OVCAR3 (cell line): ENCODE measurements around a stretch of chr12.

GRCh38 chr12:14693-15206 lies 51.8 kb upstream of the IQSEC3 start:
- RRBS, result no CpG with 5 or more reads among the region's 17 CpGs

- RRBS, result no CpG with 5 or more reads among the region's 7 CpGs
Observed at GRCh38 chr12:210850-211490, 3.0 kb downstream of the SLC6A12 start.

DNA sequence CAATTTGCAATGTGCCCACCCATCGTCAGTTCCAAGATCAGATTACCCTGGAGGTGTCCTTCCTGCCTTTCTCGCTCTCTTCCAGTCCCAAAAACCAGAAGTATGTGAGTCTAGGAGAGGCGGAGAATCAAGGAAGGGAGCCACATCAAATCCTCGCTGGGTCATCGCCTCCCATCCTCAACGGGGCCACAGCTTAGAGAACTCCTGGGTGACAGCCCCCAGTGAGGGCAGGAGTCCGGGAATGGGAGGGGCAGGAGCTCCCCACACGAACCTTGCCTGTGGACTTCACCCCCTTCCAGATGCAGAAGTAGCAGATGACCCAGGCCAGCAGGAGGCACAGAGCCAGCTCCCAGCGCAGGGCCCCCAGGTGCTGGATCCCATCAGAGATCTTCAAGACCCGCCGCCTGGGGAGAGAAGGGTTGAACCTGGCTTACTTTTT lies 22.9 kb upstream of the SLC6A12 start:
- RRBS, result no CpG with 5 or more reads among the region's 11 CpGs

DNA sequence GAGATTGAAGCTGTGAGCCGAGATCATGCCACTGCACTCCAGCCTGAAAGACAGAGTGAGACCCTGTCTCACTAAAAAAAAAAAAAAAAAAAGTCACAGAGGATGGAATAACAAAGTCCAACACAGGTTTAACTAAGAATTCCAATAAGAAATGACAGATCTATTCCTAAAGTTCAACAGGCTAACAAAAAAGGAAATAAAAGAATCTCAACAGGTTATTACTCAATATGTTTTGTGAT lies 52.9 kb downstream of the KDM5A start:
- RRBS, result no CpG with 5 or more reads among the region's 1 CpG

DNA sequence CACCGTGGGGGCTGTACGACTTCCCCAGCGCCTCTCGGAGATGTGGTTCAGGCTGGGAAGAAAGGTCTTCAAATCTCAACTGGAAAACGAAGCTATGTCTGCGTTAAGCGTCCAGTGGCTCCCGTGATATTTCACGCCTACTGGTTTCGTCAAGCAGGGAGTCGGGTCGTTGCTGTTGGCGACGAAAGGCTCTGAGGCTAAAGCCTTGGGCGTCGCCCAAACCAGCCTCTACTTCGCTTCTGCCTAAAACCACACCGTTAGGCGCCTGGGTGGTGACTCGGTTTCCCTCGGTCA lies 342 bp upstream of the B4GALNT3 start:
- RRBS, result no CpG with 5 or more reads among the region's 21 CpGs

DNA sequence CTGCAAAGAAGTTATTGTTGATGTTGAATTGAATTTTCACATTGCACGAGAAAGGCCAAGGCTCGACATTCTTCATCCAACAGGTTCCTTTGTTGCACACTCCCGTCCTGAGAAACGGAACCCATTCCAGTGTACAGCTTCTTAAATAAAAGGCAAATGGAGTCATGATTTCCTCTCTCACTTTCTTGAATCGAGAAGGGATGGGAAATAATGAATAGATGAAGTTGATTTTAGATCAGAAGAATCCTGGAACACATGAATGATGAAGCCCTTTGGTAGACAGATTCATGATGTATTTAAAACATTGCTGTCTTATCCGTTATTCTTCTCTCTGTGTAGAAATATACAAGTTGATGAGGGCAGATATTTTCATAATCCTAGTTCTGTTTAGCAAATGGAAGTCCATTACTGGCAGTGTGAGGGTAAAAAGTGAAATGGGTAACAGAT lies 17.7 kb downstream of the B4GALNT3 start:
- RRBS, result no CpG with 5 or more reads among the region's 6 CpGs

- RRBS, result no CpG with 5 or more reads among the region's 7 CpGs
Observed at GRCh38 chr12:568074-568764, 95.0 kb downstream of the NINJ2 start.

- RRBS, result no CpG with 5 or more reads among the region's 10 CpGs
Observed at GRCh38 chr12:614694-615056, 48.6 kb downstream of the NINJ2 start.

DNA sequence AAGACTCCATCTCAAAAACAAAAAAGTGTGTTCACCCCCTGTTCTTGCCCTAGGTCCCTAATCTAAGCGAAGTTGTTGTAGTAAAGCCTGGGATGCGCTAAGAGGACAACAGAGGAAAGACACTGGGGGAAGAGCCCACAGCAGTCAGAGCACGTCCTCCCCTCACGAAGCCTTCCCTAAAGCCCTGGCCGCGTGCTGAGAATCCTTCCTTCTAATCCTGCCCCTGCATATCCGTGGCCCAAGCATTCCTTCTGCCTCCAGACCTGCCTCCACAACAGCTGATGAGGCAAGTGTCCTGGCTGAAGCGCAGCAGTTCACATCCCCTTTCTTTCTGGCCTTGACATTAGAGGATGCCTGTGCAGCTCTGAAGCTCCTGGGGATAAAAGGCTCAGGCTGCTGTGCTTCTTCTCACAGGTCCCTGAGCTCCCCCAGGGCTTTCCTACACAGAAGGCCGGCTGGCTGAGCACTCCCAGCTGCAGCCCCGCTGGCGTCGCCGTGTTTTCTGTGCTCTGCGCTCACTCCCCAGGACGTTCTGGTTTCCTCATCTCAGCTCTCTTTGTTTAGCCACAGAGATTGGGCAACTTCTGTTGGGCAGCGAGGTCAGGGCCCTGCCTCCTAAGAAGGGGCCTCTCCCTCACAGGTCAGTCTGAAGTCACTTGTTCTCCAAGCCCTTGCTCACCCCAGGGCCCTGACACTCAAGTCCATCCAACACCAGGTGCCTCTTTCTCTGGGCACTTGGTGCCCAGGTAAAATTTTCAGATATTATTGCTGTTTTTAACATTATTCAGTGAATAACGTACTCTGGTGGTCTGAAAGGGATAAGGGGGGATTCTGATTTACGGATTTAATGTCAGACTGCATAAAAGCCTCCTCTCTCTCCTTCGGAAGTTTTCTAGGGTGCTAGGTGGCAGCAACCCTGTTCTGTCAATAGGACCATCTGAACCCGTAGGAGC lies 45.8 kb downstream of the NINJ2 start:
- RRBS, result no CpG with 5 or more reads among the region's 20 CpGs

DNA sequence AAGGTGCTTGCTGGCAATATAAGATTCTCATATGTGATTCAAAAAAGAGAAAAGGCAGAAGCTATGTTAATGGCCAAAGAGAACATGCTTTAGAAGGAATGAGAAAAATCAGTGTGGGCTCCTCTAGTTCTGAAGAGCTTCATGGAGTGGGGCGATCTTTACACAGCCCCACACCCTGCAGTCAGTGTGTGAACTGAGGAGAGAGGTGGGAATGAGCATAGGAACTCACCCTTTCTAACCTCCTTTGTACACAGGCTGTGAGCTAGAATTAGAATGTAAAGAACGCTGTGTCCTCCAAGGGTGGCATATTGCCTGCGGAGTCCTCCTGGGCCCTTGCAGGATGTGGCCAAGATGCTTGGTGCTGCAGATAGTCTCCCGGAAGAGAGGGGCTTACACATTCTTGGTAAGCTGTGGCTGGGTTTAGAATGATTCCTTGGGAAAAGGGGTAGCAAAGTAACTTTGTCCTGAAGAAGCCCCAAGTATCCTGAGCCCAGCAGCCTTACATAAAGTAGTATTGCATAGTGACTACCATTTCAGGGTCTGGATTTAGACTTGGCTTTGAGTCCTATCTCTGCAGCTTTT lies 43.9 kb downstream of the NINJ2 start:
- RRBS, result no CpG with 5 or more reads among the region's 4 CpGs

DNA sequence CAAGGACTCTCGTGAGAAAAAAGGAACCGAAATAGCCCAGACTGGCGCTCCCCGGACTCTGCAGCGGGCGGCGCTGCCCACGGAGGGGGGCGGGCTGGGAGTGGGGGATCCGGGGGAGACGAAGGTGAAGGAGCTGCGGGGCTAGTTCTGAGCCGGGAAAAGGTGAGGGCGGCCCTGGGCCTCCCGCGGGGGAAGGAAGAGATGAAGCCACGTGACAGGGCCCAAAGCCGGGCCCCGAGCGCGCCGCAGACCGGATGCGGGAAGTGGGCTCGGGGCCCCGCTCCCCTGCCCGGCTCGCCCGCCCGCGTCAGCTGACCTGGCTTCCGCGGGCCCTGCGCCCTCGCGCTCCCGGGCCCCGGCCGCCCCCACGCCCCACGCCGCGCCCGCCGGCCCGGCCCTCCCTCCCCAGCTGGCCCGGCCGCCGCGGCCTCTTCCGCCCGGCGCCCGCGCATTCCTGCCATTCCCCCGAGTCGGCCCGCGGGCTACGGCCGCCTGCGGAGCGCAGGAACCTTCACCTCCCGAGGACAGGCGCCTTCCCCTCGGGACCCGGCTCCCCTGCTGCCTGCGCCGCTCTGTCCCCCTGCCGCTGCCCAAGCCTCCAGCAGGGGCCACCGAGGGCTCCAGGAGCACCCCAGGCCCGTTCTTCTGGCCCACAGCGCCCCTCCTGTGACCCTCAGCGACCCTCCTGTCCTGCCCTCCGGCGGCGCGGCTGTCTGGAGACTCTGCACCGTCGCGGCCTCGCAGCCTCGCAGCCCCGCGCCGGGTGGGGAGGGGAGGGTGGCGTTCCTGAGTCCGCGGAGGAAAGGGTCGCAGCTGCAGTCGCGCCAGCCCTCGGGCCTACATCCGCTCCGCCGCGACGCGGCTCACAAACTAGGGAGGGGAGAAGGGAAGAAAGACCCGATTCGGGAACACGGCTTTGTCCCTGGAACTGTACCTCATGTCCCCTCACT lies 20.4 kb downstream of the NINJ2 start:
- RRBS, result 8% methylated on average over 54 of the region's 102 CpGs

GRCh38 chr12:754529-754809 lies 2.1 kb downstream of the WNK1 start:
- RRBS, result no CpG with 5 or more reads among the region's 5 CpGs

DNA sequence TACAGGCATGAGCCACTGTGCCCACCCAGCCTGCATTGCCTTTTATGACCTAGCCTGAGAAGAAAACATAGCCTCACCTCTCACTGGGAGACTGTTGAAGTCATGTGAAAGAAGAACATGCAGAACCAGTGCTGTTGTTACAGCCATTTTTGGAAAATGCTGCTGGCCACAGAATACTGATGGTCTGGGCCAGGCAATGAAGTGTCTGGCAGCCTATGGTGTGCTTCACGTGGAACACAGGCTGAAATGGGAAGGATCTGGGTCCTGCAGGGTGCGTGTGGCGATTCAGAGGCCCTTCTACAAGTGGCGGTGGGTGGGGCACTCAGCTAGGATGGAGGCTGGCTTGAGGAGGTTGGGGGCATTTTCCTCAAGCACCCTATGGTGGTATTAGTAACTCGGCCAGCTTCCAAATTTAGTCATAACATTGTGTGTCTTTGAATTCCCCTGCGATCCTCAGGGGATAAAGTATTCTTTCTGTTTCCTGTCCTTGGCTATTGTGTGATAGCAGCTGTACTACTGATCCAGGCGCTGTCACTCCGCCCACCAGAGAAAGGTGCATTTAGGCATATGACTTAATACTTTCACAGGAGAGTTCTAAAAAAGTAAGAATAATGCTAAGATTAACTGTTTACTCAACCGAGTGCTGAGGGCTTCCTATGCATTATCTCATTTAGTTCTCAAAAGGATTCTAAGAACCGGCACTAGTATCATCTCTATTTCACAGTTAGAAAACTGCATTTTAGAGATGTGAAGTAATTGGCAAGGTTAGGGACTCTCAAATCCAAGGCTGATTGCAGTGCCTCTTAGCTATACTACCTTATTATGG lies 9.2 kb upstream of the RAD52 start:
- RRBS, result no CpG with 5 or more reads among the region's 10 CpGs

DNA sequence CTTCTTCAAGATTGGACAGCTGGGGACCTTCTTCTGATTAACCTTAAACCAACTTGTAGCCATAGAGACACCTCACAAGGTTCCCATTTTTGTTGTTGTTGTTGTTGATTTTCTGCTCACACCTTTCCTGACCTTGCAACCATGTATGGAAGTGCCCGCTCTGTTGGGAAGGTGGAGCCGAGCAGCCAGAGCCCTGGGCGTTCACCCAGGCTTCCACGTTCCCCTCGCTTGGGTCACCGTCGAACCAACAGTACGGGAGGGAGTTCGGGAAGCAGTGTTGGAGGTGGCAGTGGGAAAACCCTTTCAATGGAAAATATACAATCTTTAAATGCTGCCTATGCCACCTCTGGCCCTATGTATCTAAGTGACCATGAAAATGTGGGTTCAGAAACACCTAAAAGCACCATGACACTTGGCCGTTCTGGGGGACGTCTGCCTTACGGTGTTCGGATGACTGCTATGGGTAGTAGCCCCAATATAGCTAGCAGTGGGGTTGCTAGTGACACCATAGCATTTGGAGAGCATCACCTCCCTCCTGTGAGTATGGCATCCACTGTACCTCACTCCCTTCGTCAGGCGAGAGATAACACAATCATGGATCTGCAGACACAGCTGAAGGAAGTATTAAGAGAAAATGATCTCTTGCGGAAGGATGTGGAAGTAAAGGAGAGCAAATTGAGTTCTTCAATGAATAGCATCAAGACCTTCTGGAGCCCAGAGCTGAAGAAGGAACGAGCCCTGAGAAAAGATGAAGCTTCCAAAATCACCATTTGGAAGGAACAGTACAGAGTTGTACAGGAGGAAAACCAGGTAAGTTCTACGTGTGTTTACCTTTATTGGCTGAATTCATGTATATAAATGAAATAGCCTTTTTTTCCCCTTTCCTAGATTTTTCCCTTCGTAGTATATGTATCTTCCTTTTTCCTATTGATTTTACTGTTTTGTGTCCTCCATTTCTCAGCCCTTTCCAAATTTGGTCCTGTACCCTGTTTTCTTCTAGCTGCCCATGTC lies 37.0 kb downstream of the ERC1 start:
- RRBS, result no CpG with 5 or more reads among the region's 19 CpGs

- RRBS, result no CpG with 5 or more reads among the region's 3 CpGs
Observed at GRCh38 chr12:1122781-1123215, 131.8 kb downstream of the ERC1 start.

- RRBS, result no CpG with 5 or more reads among the region's 2 CpGs
Observed at GRCh38 chr12:1129778-1129977, 138.7 kb downstream of the ERC1 start.

GRCh38 chr12:1347999-1348269 lies 246.4 kb downstream of the FBXL14 start:
- RRBS, result no CpG with 5 or more reads among the region's 3 CpGs

- RRBS, result no CpG with 5 or more reads among the region's 5 CpGs
Observed at GRCh38 chr12:1350187-1350941, 244.0 kb downstream of the FBXL14 start.

GRCh38 chr12:1473855-1474572 lies 120.4 kb downstream of the FBXL14 start:
- RRBS, result no CpG with 5 or more reads among the region's 6 CpGs

GRCh38 chr12:1591585-1592316 lies 2.6 kb downstream of the FBXL14 start:
- RRBS, result no CpG with 5 or more reads among the region's 6 CpGs